SJCRH30 (cell line): ENCODE measurements around a stretch of chrX.

DNA sequence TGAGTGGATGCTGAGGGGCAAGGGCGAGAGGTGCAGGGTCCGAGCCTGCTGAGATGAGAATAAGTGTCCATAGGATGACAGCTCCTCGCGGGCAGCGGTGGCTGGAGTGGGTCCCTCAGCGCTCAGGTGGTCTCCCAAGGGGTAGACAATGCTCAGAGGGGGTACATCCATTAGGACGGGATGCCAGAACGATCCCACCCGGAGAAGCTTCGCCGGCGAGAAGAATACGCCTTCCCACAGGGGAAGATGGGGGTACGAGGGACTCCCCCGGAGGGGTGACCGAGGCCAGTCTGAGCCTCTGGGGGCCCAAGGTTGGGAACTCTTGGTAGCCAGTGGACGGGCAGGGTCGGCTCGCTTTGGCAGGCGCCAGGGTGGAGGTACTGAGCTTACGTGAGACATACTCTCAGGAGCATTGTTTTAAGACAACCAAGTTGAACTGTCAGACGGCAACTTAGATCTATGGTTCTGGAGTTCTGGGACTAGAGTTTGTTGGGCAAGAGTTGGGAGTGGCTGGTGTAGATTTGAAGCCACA is 15.8 kb downstream of the BRCC3 start:
- RAMPAGE, long total RNA, result no peak

- RAMPAGE, long total RNA, result no peak
Observed at GRCh38 chrX:155718767-155719377, 106.1 kb upstream of the TMLHE start.

DNA sequence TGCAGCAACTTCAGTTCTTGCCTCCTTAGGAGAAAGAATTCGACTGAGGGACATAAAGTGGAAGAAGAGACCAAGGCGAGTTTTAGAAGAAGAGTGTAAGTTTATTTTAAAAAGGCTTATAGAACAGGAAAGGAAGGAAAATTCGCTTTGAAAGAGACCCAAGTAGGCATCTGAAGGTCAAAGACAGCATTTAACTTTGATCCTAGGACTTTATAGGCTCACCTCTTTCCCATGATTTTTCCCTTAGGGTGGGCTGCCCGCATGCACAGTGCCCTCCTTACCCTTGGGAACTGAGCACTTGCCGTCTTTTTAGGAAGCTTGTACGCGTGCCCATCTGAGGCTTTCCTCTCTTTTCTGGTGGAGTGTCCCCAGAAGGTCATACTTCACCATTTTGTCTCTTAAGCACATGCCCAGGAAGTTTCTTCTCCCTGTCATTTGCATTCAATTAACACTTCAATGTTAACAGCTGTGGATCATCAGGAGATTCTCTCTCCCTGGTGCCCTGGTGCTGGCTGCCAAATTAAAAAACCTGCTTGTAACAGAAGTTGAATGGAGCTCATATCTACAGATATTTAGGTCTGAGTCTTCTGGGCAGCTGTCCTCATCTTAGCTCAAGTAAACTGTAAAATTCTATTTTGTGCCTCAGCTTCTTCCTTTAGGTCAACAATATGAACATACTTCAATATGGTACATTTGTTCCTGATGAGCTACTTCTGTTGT is 38.4 kb upstream of the IL9R start:
- RAMPAGE, long total RNA, result no peak